Thoracic aorta (tissue), 1 donor: Measurements from ENCODE around the gene KAZN.

GRCh38 chr1:14598568-14599917, at the start of gene KAZN:
KAZN (plus strand) TSS chr1:14598685.
- RAMPAGE, long total RNA = no peak

DNA sequence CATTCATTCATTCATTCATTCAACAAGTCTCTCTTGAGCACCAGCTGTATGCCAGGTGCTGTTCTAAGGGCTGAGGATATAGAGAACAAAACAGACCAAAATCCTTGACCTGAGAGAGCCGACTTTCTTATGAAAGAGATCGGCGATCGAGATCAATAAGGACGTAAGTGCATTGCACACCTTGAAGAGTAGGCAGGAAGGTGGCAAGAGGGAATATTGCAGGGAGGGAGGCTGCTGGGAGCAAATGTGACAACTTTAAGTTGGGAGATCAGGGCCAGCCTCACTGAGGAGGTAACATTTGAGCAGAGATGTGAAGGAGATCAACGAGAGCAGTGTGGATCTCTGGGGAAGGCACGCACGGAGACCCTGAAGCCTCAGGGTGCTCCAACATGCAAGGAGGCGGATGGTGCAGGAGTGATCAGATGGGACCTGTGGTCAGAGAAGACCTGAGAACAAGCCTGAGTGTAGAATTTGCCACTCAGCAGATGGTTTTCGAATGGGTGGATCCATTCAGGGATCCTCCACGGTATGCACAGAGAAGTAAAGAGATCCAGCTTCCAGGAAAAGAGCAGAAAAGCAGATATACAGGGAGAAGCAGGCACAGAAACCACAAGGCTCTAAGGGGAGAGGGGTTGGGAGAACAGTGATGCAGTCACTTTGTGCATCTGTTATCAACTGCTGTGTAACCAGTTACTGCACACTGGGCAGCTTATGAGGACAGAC, 138.5 kb downstream of the KAZN start:
- RAMPAGE, long total RNA = no peak

GRCh38 chr1:14758427-14759241, 160.1 kb downstream of the KAZN start:
- RAMPAGE, long total RNA = no peak

- RAMPAGE, long total RNA = no peak
Measured at GRCh38 chr1:14833518-14833927, 235.0 kb downstream of the KAZN start.

GRCh38 chr1:14925012-14925572, 228.5 kb upstream of the TMEM51 start:
- RAMPAGE, long total RNA = no peak

DNA sequence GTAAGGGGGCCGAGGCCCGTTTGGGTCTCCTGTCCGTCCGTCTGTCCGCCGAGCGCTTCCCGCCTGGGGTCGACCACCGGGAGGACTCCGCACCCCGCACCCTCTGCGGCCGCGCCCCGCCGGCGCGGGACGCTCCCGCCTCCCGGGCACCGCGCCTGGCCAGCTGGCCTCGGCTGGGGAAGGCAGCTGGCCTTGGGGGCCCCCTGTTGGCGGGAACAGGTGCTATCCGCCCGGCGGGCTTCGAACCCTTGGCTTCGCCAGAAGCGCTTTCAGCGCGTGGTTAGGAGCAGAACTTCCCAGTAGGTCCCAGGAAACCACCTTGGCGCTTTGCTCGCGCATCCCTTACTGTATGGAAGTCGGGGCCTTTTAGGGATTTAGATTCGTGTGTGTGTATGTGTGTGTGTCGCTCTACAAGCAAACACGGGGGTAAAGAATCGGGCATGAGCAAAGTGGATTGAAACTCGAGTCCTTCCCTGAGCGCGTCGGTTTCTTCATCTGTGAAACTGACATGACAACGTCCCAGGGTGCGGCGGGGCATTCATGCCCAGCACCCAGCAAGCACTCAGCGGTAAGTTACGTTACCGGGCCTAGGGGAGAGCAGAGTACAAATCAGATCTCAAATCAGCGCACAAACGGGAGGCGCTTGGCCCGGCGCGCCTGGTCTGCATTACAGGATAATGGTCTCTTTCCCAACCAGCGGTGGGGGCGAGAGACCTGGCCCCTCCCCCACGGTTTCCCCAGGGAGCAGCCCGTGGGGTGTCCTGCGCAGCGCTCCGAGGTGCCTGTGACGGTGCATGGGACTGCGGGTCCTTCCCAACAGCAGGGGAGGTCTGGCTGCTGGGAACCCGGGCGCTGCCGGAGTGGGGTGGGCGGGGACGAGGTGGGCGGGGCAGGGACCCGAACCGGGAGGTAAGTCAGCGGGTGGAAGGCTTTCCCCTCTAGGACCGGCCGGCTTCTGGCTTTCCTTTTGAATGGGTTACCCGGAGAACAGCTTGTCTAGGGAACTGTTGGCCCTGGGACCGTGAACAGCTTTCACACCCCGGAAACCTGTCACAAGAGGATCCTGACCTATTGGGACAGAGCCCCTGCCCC, 824 bp downstream of the TMEM51 start:
- RAMPAGE, long total RNA = no peak

GRCh38 chr1:15279603-15279908, 32.5 kb downstream of the FHAD1 start:
- RAMPAGE, long total RNA = no peak

- RAMPAGE, long total RNA = no peak
Measured at GRCh38 chr1:15324310-15324783, 77.3 kb downstream of the FHAD1 start.

DNA sequence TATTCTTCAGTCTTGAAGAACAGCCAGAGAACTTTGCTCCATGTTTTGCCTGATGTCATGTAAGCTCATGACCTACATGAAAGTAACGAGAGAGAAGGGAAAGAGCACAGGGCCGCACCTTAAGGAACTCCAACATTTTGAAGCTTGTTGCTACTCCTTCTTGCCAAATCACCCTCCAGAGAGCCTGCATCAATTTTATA, 78.0 kb upstream of the EFHD2 start:
- RAMPAGE, long total RNA = no peak

GRCh38 chr1:15632982-15633776, 15.9 kb downstream of the DDI2 start:
- RAMPAGE, long total RNA = no peak

DNA sequence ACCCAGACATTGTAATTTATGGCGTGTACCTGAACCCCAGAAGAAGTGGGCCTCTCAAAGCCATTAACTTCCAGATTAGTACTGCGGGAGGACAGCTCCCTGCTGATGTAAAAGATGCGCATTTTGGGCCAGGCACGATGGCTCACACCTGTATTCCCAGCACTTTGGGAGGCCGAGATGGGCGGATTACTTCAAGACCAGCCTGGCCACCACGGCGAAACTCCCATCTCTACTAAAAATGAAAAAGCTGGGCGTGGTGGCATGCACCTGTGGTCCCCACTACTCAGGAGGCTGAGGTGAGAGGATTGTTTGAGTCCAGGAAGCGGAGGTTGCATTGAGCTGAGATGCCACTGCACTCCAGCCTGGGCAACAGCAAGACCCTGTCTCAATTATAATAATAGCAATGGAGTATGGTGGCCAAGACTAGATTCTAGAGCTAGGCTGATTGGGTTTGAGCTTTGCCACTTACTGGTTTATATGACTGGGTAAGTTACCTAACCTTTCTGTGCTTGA, 9.7 kb downstream of the RSC1A1 start:
- RAMPAGE, long total RNA = no peak

DNA sequence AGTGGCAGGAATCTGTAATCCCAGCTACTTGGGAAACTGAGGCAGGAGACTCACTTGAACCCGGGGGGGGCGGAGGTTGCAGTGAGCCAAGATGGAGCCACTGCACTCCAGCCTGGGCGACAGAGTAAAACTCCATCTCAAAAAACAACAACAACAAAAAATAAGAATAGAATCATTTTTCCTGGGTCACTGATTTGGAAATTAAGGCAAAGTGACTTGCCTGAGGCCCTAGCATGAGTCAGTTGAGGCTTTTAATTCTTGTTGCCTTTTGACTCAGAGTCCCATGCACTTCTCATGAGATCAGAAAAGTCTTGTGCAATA, 3.6 kb upstream of the PLEKHM2 start:
- RAMPAGE, long total RNA = no peak

- RAMPAGE, long total RNA = no peak
Measured at GRCh38 chr1:15720717-15721682, 15.1 kb upstream of the SLC25A34 start.

DNA sequence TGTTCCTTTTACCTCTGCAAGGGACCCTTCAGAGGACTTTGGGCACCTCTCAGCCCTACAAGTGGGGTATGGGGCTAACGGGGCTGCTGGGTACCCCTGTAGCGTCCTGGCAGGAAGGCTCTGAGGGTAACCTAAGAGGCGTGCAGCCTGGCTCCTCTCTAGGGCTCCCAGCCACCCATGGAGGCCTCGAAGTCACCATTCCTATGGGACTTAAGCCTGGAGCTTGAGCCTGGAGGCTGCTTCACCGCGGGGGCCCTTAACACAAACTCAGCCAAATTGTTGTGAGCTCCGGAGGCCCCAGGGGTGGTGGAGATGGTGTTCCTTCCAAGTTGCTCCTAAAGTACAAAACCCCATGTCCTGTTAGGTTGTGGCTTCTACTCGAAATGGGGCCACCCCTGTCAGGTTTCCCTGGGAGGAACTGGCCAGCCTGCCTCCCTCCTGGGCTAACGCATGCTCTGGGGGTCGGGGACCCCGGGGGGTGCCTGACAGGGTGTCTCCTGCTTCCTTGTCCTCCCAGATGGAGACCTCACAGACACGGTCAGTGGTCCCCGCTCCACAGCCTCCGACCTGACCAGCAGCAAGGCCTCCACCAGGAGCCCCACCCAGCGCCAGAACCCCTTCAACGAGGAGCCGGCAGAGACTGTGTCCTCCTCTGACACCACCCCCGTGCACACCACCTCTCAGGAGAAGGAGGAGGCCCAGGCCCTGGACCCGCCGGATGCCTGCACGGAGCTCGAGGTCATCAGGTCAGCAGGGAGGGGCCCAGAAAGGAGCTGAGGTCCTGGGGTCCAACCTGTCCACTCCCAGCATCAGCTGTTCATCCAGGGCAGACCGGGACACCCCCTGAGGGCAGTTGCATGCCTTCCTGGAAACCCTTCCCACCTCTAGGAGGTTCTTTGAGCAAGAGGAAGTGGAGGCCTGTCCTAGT, 11.0 kb upstream of the SLC25A34 start:
- RAMPAGE, long total RNA = no peak

DNA sequence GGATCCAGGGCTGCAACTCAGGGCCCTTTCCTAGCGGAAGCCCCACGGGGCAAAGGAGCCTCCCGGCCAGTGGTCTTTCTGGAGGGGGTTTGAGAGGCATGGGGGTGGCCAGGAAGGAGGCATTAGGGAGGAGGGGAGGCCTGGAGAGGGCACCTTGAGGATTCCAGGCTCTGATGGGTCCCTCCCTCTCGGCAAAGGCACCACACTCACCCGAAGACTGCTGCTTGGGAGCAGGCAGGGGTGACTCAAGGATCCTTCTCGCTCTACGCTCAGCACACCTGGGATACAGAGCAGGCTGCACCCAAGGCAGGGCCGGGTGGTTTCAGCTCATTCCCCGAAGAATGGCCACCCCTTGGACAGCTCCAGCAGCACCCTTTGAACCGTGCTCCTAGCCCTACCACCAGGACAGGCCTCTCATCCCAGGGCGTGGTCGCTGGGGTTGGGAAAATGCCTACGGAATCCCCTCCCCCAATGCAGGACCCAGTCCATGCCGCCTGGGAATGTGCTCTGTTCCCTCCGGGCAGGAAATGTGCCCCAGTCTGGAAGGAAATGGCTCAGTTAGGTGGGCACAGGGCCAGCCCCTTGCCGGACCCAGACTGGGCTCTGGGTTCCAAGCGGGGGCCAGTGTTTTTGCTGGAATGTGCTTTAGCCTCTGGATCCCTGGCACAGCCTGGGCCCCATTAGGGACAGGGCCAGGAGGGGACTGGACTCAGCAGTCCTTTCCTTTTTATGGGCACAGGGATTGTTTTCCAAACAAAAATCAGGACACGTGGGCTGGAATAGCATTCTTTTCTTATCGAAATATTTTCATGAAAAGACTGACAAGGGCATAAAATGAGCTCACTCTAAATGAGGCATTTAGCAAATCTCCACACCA, 7.2 kb downstream of the TMEM82 start:
- RAMPAGE, long total RNA = no peak

DNA sequence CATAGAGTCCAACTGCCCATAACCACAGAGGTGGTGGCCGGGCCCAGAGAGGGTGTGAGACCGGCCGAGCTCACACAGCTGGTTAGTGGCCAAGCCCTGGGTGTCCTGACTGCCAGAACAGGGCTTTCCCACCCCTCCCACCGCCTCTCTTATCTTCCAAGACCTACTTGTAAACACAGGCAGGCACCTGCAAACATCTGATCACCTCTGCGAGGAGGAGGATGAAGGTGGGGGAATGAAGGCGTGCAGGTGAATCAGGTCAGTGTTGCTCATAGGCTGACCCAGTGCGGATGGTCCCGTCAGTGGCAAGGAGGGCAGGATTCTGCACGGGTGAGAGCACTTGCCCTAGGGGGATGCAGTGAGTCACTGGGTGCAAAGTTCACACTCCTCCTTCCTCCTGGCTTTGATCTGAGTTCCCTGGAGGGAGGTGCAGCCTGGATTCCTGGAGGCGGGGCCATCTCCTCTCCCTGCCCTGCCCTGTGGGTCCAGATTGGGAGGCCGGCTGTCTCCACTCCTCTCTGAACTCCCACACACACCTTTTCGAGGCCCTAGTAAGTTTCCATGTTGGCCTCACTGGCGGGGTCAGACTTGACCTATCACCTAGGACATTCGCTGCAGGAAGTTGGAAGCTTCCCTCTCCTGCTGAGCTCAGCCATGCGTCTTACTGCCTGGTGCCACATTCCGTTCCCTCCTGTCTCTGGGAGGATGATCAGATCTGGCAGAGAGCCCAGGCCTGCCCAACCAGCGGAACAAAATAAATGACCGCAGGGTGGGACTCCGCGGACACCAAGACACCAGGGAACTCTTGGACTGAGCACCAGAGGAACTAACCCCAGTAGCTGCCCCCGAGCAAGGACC, 7.3 kb downstream of the UQCRHL start:
- RAMPAGE, long total RNA = no peak

DNA sequence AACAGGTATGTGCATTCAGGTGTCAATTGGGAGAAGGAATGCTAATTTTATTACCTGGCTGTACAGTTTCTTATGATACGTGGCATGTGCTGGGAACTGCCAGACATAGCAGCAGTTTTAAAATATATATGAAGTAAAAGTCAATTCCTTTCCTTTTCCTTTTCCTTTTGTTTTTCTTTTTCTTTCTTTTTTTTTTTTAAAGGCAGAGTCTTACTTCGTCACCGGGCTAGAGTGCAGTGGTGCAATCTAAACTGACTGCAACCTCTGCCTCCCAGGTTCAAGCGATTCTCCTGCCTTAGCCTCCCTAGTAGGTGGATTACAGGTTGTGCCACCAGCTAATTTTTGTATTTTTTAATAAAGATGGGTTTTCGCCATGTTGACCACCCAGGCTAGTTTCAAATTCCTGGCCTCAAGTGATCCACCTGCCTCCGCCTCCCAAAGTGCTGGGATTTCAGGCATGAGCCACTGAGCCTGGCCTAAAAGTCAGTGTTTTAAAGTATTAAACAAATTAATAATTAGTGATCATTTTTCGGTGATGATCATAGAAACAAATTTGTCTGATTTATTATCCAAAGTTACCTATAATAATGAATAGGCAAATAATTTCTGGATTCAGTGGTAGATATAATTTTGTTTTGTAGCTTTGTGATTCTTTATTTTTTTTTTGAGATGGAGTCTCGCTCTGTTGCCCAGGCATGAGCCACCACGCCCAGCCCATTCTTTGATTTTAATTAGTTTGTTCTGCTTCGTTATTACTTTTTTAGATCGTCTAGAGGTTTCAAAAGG, 37.2 kb downstream of the SPEN start:
- RAMPAGE, long total RNA = no peak

DNA sequence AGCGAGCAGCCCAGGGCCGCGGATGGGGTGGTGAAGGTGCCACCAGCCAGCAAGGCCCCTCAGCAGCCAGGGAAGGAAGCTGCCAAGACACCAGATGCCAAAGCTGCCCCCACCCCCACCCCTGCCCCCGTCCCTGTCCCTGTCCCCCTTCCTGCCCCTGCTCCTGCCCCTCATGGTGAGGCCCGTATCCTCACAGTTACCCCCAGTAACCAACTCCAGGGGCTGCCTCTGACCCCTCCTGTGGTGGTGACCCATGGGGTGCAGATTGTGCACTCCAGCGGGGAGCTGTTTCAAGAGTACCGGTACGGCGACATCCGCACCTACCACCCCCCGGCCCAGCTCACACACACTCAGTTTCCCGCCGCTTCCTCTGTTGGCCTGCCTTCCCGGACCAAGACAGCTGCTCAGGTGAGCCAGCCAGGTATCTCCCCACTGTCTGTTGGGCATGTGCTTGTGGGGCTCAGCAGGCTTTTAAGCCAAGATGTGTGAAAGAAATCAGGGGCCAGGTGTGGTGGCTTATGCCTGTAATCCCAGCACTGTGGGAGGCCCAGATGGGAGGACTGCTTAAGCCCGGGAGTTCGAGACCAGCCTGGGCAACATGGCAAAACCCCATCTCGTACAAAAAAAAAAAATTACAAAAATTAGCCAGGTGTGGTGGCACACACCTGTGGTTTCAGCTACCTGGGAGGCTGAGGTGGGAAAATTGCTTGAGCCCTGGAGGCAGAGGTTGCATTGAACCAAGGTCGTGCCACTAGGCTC, 39.9 kb downstream of the ZBTB17 start:
- RAMPAGE, long total RNA = no peak

- RAMPAGE, long total RNA = no peak
Measured at GRCh38 chr1:15982783-15983302, 6.9 kb upstream of the ZBTB17 start.

DNA sequence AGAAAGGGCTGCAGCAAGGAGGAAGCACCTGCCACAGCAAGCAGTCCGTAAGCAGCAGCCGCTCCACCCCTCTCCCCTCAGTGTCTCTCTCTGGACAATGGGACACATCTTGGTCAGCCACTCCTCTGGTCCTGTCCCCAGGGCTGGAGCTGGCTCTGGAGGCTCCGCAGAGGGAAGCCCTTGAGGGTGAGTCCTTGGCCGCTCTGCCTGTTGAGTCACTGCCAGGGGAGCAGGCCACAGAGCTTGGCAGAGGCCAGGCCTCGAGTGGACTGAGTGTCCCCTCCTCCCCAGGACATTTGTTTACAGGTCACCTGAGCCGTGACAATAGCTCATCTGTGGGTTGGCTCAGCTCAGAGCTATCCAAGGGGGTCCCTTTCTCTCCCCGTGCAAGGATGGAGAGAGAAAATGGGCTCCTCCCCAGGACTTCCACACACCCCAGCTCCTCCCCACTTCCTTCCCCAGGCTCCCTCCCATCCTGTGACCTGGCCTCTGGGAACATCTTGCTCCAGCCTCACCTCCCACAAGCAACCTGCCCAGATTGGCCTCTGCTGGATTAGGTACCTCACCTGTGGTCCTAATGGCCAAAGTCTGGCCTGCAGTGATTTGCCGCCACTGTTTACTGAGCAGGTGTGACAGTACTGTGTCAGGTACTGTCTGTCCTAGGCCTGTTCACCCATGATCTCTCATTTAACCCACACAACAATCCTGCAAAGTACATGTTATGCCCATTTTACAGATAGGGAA, 4.9 kb downstream of the FAM131C start:
- RAMPAGE, long total RNA = no peak